LUHMES (cell line): ENCODE results near the genes PCDHA10, PCDHB4, PCDHGA7 and PCDHGA11.

DNA sequence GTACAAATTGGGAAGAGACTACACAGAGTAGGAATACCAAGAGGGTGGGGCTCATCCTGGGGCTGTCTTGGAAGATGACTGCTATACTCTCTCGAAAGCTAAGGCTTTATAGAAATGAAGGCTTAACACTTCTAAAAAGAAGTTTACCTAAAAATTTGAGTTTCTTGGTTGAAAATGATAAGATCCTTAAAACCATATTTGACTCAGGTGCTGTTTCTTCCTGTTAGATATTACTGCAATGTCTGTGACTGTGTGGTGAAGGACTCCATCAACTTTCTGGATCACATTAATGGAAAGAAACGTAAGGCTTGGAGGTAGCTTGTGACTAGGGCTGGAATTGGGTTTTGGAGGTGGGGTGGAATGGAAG, 3.4 kb downstream of the ZMAT2 start:
- PRO-cap = no peak

DNA sequence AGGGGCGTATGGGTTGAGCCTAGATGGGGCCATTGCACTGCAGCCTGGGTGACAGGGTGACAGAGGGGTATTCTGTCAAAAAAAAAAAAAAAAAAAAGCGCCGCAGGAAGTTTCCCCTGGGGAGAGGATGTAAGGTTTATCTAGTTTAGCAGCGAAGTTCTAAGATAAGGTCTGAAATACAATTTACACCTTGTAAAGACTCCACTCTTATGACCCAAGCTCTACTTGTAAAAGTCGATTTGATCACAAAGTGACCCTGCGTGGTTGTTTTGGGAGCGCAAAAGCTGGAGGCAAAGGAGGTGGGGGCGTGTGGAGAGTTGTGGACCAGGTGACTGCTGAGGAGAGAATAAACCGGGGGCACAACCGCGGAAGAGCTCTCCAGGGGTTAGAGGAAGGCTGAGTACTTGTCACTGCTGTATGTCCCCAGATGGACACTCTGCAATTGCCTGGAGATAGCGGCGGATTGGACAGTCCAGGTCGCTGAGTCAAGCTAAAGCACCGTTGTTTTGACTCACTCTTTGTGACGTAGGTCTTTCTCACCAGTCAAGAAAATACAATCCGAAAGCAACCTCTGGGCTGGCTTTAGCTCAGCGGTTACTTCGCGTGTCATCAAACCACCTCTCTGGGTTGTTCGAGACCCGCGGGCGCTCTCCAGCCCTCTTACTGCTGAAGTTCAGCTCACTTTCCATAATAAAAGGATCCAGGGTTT, 25.5 kb downstream of the ZMAT2 start:
- PRO-cap = no peak

- PRO-cap = no peak
Measured at GRCh38 chr5:140855581-140856891, at the start of gene PCDHA10. Gene PCDHA10 (plus strand): TSS chr5:140855897.

DNA sequence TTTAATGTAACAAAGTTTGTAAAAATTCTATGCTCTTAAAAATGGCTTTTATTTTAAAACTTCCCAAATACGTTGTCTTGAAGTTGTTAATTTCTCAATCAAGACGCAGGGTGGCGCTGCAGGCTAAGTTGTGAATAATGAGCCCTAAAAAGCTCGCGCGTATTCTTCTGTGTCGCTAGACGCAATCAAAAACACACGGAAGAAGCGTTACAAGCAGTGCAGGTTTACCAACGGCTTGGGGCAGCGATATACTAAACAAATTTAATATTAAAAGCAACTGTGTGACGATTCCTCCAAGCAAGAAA, at the start of gene PCDHB4:
TSS of gene PCDHB4 (plus strand) at position 194 of the 305 bp plus-strand sequence.
- PRO-cap = no peak

DNA sequence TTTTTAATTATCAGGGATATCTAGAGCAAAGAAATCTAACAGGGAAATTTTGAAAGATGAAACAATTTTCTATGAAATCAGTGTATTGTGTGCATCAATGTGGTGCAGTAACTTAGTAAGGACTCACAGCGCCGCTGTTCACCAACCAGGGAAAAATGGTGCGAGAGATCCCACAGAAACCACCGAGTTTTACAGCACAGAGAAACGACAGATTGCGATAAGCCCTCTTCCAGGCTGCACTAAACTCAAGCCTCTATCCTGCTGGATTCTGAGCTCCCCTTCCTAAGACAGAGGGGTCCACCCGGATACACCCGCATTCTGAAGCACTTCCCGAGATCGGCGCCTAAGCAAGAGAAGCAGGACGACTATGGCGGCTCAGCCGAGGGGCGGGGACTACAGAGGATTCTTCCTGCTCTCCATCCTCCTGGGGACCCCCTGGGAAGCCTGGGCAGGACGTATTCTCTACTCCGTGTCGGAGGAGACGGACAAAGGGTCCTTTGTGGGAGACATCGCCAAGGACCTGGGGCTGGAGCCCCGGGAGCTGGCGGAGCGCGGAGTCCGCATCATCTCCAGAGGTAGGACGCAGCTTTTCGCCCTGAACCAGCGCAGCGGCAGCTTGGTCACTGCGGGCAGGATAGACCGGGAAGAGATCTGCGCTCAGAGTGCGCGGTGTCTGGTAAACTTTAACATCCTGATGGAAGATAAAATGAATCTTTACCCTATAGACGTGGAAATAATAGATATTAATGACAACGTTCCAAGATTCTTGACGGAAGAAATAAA, at the start of gene PCDHGA7:
TSS of gene PCDHGA7 (plus strand) at position 210 of the 783 bp plus-strand sequence.
- PRO-cap = no peak

DNA sequence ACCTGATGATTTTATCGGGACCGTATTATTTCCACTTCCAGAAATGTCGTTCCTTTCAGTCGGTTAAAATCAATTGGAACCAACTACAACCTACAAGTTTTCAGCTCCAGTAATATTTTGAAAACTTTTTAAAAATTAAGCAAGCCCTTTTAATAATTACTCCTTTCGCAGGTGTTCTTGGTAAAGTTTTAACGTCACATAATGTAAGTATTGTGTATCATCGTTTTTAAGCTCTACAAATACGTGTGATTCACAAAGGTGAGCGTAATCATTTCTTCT, 247 bp upstream of the PCDHGA11 start:
- PRO-cap = no peak

- PRO-cap = unidirectional peak, plus-strand start at chr5:141421055
Measured at GRCh38 chr5:141420944-141421516, at the start of gene PCDHGA11. Gene PCDHGA11 (plus strand): TSS chr5:141421051.

DNA sequence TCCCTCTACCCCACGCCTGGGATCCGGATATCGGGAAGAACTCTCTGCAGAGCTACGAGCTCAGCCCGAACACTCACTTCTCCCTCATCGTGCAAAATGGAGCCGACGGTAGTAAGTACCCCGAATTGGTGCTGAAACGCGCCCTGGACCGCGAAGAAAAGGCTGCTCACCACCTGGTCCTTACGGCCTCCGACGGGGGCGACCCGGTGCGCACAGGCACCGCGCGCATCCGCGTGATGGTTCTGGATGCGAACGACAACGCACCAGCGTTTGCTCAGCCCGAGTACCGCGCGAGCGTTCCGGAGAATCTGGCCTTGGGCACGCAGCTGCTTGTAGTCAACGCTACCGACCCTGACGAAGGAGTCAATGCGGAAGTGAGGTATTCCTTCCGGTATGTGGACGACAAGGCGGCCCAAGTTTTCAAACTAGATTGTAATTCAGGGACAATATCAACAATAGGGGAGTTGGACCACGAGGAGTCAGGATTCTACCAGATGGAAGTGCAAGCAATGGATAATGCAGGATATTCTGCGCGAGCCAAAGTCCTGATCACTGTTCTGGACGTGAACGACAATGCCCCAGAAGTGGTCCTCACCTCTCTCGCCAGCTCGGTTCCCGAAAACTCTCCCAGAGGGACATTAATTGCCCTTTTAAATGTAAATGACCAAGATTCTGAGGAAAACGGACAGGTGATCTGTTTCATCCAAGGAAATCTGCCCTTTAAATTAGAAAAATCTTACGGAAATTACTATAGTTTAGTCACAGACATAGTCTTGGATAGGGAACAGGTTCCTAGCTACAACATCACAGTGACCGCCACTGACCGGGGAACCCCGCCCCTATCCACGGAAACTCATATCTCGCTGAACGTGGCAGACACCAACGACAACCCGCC, 1.2 kb downstream of the PCDHGA12 start:
- PRO-cap = no peak

DNA sequence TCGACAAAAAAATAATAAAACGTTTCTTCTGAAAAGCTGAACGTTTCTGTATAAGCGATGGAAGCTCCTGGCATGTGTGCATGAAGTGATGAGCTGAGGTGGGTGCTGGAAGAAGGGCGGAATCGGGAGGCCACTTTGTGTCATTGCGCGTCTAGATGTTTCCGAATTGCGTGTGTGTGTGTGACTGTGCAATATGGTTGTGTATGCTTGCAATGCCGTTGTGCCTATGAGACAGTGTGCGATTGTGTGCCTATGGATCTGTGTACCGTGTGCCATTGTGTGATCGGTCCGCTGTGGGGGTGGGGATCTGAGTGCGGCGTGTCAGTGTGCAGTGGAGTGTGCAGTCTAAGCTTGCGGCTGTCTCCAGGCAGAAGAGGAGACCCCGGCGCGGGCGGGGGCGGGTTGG, 24.1 kb downstream of the PCDHGC5 start:
- PRO-cap = no peak

DNA sequence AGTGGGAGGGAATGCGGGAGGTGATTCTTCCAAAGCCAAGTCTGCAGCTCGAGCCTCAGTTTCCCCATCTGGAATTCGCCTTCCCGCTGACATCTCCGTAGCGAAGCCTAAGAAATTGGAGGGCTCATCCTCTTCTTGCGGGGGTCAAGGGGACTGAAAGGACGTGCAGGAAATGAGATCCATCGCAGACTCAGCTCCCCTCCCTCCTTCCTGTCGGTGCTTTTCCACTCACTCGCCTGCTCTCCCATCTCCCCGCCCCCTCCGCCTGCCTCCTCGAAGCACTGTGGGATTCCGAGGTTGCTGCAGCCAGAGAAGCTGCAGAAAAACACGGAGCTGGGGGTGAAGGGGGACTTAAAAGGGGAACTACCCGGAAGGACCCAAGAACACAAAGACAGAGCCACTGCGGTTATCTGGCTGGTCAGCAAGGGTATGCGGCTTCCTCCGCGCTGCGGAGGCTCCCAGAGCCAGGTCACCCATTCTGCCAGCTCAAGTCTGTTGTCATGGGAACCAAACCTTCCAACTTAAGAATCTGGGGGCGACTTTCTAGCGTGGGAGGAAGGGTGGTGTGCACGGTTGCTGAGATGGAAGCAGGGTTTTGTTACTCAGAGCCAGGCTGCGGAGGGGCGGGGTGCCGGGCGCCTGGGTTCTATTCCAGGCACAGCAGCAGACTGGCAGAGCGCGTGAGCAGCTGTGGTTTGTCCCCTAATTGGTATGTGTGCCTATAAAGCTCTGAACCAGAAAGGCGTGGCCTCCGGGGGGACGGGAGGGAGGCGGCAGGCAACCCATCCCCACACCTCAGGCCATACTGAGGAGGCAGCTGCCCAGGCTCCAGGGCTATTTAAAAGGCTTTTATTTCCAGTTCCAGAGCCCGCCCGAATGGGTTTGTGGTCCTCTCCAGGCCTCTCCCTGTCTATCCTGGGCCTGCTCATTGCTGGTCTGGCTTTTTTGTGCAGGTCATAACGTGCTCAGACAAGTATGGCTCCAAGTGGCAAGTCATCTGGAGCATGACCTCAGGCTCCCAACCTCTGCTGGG, 25.0 kb downstream of the PCDHGC5 start:
- PRO-cap = bidirectional peak, plus-strand start at position 288 of the sequence, minus-strand start at position 192 of the sequence; bidirectional peak, plus-strand start at position 801 of the sequence, minus-strand start at position 671 of the sequence; unidirectional peak, minus-strand start at position 978 of the sequence

- PRO-cap = no peak
Measured at GRCh38 chr5:141529839-141530814, 41.2 kb downstream of the PCDHGC5 start.

GRCh38 chr5:141608222-141609166, 10.3 kb downstream of the DIAPH1 start:
- PRO-cap = no peak

GRCh38 chr5:141841103-141842294, 36.7 kb downstream of the PCDH1 start:
- PRO-cap = no peak

DNA sequence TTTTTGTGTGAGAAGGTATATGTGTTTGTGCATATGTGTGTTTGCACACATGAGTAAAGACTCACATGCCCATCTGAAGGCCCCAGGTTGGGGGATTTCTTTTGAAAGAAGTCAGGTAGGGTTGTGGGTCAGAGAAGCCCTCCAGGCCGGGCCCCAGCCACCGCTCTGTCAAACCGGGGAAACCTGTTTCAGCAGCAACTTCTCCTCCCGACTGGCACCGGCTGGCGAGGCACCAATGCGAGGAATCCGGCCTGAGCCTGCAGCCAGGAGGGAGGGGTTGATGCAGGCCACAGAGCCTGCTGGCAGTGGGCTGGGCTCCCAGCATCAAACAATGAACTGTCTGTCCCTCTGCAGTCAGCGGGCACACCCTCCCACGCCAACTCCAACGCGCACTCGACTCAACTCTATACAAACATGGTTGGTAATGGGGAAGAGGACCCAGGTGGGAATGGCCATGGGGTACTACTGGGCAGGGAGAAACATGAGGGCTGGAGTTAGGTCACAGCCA, 12.1 kb downstream of the PCDH1 start:
- PRO-cap = no peak

- PRO-cap = no peak
Measured at GRCh38 chr5:141869511-141870145, 8.6 kb downstream of the PCDH1 start.

- PRO-cap = no peak
Measured at GRCh38 chr5:141876786-141877735, 1.1 kb downstream of the PCDH1 start.

DNA sequence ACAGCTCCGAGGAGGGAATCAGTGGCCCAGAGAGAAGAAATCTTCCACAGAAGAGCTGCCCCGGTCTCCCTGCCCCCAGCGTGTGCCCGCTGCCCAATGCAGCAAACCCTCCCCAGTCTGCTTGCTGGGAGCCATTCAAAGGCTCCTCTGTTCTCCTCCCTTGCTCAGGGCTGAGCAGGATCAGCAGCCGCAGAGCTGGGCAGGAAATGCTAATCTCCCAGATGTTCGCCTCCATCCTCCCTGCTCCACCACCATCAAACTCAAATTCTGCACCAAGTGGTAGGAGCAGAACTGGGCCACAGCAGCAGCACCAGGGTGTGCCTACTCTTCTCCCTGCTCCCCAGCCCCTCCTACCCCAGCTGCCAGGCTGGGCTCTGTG, 1.7 kb upstream of the PCDH1 start:
- PRO-cap = no peak

GRCh38 chr5:141957237-141958000, 583 bp downstream of the PCDH12 start:
- PRO-cap = no peak

GRCh38 chr5:141960601-141961287, 2.7 kb upstream of the PCDH12 start:
- PRO-cap = no peak

DNA sequence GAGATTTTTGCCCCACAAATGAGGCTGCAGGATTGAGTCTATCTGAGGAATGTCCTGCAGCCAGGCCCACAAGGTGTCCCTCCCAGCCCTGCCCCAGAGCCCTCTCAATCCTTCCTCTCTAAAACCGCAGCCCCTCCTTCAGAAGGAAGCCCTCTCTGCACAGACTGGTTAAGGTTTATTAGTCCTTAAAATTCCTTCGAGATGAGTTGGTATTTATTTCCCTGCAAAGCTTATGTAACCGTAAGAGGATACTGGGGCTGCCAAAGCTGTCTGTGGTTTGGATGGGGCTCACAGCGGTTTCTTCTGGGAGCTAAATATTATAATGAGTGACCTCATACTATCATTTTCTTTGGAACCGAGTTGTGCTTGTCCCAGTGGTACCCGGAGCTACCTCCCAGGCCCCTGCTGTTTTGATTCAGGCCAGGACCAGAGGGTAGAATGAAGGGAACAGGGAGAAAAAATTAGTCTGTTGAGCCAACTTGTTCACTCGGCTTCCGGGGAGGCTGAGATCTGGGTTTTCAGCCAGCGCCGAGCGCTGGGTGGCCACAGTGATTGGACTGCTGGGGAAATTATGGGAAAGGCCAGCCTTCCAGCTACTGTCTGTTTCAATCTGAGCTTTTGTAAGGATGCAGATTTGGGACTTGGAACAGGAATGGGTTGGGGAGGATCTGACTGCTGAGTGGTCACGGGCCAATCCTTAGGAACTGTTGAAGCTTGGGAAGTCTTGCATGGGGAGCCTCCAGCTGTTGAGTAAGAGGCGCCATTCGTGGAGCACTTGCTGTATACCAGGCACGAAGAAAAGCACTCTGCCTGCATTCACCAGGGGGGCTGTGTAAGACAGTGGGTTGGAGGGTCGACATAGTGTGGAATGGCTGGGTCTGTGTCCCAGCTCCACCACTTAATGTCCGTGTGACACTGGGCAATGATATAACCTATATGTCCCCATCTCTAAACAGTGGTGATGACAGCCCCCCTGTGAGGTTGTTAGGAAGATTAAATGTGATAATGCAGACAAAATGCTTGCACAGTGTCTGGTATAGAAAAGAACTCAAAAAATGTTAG, 107.6 kb downstream of the NDFIP1 start:
- PRO-cap = no peak